Hepatocyte (in vitro differentiated cells and primary cell): Measurements from ENCODE around the gene TMCC1.

GRCh38 chr3:129624236-129624757, 17.8 kb upstream of the PLXND1 start:
- RAMPAGE, long total RNA = no peak
- RRBS = no CpG with 5 or more reads among the region's 10 CpGs

GRCh38 chr3:129780621-129781148, 112.8 kb downstream of the TMCC1 start:
- RAMPAGE, long total RNA = no peak
- RRBS = no CpG with 5 or more reads among the region's 1 CpG

GRCh38 chr3:129893261-129894300, at the start of gene TMCC1:
Gene TMCC1, minus strand, starts transcription at chr3:129893711.
- RAMPAGE, long total RNA = start-site peak on the plus strand at chr3:129893846-129893939, 17 and 8 reads in 2 replicates
- RRBS = 1% methylated on average over 37 of the region's 105 CpGs

DNA sequence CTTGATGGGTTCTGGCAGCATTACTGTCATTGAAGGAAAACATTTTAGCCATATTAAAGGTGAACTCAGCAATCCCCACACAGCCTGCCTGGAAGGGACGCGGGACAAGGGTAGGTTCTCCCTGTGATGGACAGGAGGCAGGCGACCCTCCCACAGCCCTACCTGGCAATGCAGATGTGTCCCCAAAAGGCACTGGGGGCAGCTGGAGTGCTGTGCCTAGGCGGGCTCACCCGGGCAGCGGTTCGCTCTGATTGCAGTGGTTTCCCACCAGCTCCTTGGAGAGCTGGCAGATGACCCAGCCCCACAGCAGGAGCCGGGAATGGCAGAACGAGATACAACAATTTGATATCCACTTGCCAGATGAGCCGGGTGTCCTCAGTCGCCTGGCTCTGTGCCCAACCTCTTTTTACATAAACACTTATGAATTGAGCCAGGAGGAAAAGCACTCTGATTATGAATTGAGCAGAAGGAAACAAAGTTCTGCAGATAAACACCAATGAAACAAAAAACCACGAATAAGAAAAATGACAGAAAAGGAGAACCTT, 38.1 kb downstream of the ALG1L2 start:
- RAMPAGE, long total RNA = no peak
- RRBS = 81% methylated on average over 3 of the region's 12 CpGs

- RAMPAGE, long total RNA = no peak
- RRBS = 3% methylated on average over 7 of the region's 14 CpGs
Measured at GRCh38 chr3:131027005-131027558, 405 bp downstream of the NEK11 start.

DNA sequence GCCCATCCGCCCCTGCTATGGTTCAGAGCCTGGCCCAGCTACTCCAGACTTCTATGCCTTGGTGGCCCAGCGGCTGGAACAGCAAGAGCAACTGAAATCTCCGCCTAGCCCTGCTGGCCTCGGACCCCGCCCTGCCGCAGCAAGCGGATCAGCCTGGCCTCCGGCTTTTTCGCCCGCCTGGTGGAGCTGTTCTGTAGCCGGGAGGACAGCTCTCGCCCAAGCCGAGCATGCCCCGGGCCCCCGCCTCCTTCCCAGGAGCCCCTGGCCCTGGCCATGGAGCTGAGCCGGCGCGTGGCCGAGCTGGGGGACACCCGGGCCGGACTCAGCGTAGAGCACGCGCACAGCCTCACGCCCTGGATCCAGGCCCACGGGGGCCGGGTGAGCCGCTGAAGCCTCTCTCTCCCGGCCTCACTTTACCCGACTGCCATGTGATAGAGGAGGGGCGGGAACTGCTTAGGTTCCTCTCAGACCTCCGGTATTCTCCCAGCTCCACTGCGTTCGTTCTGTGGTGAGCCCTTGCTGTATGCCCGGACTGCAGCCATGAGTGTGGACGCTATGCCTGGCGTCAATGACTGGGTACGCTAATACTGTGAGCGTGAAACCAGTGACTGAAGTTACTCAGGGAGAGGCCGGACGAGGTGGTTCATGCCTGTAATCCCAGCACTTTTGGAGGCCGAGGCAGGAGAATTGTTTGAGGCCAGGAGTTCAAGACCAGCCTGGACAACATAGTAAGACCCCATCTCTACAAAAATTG, 24.2 kb upstream of the MRPL3 start:
- RAMPAGE, long total RNA = no peak
- RRBS = 21% methylated on average over 14 of the region's 42 CpGs

- RAMPAGE, long total RNA = no peak
- RRBS = no CpG with 5 or more reads among the region's 23 CpGs
Measured at GRCh38 chr3:132417818-132418525, 670 bp downstream of the DNAJC13 start.

DNA sequence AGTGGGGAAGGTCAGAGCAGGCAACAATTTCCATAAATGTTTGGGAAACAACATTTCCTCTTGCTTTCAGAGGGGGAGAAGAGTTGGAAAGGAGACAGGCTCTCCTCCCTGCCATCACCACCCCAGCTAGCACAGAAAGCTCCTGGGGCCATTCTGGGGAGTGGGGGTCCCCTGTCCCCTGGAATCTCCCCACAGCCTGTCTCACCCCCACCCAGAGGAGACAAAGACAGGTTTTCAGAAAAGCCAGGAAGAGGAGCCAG, 3.7 kb downstream of the BFSP2 start:
- RAMPAGE, long total RNA = no peak

DNA sequence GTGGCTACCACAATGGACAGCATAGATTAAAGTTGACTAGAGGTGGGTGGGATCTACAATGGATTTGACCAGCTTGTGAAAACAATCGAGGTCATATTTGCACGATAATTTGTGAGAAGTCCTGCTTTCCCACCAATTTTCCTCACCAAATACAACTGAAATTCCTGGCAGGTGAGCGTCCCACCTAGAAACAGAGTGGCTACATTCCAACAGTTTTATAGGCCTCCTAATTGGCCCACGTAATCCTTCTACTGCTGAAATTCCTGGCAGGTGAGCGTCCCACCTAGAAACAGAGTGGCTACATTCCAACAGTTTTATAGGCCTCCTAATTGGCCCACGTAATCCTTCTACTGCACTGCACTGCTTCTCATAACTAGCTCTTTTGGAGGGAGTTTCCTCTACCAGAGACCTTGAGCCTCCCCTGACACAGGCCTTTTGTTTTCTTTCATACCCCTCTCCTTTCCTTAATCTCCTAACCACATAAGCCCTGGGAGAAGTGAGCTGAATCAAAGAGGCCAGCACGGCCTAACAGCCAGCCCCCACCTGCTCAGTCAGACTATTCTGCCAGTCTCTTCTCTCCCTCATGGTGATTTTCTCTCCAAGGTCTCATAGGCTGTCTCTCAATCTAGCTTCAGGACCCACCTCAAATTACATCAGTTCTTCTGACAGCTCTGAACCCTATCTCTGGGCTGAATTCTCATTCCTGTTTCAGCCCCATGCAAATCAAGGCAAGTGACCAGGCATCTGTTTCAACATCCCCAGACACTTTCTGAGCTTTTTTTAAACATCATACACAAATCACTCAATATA, 80.3 kb downstream of the BFSP2 start:
- RAMPAGE, long total RNA = no peak
- RRBS = no CpG with 5 or more reads among the region's 7 CpGs

GRCh38 chr3:133535732-133536325, 37.7 kb upstream of the CDV3 start:
- RAMPAGE, long total RNA = no peak
- RRBS = no CpG with 5 or more reads among the region's 2 CpGs

DNA sequence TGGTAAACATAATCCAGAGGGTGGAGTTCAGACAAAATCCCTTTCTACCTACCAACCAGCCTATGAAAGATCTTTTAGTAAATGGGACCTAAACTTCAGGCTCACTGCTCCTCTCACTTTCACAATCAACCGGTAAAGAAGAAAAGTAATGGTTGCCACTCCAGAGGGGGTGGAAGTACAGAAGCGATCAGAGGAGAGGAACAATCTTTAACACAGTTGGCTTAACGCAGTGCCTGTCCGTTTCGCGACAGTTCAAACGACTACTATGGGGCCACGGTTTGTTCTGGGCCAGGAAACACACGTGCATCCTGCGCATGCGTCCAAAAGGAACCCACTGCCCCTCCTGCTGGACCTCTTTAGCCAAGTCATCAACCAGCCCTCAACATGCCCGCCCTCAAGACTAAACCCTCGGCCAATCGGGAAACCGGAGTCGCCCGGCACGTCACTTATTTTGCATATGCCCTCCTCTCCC, 499 bp upstream of the CDV3 start:
- RAMPAGE, long total RNA = no peak
- RRBS = no CpG with 5 or more reads among the region's 18 CpGs

DNA sequence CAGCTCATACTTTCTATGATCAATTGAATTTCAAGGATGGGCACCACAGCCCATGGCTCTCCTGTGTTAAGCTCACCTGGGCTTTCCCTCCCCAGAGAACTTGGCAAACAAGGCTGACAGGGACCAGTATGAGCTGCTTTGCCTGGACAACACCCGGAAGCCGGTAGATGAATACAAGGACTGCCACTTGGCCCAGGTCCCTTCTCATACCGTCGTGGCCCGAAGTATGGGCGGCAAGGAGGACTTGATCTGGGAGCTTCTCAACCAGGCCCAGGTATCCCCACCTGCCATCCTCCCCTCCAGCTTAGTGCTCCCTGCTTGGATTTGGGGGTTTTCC, 10.5 kb downstream of the TF start:
- RAMPAGE, long total RNA = no peak
- RRBS = no CpG with 5 or more reads among the region's 6 CpGs

- RAMPAGE, long total RNA = no peak
- RRBS = no CpG with 5 or more reads among the region's 2 CpGs
Measured at GRCh38 chr3:133760911-133761389, 14.8 kb downstream of the TF start.

GRCh38 chr3:133992443-133992802, 37.3 kb downstream of the SLCO2A1 start:
- RAMPAGE, long total RNA = no peak
- RRBS = no CpG with 5 or more reads among the region's 3 CpGs

- RAMPAGE, long total RNA = no peak
- RRBS = no CpG with 5 or more reads among the region's 4 CpGs
Measured at GRCh38 chr3:134052340-134052657, 22.6 kb upstream of the SLCO2A1 start.

DNA sequence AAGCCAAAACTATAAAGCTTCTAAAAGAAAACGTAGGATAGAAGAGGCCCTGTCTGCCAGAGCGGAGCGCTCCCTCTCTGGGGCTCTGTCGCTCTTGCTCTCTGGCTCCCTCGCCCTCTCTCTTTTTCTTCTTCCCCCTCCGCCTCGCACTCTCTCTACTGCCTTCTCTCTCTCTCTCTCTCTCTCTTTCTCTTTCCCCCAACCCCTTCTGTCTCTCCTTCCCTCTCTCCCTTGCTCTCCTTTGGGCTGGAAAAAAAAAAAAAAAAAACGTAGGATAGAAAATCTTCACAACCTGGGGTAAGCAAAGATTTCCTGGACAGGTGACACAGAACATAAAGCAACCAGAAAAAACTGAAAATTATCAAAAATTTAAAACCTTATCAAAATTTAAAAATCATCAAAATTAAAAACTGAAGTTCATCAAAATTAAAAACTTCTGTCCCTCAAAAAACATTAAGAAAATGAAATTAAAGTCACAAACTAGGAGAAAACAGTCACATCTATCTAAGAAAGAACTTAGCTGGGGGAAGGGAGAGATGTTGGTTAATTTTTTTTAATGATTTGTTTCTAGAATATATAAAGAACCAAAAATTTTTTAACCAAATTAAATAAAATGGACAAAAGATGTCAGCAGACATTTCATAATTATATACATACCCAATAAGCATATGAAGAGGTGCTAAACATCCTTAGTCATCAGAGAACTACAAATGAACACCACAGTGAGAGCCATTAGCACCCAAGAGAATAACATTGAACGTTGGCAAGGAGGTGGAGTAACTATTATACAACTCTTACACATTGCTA, 21.3 kb downstream of the RYK start:
- RAMPAGE, long total RNA = no peak
- RRBS = no CpG with 5 or more reads among the region's 9 CpGs

- RAMPAGE, long total RNA = no peak
- RRBS = no CpG with 5 or more reads among the region's 1 CpG
Measured at GRCh38 chr3:134394264-134394714, 20.0 kb upstream of the AMOTL2 start.

GRCh38 chr3:134659655-134660016, 8.8 kb upstream of the KY start:
- RAMPAGE, long total RNA = no peak
- RRBS = no CpG with 5 or more reads among the region's 10 CpGs

- RAMPAGE, long total RNA = no peak
- RRBS = no CpG with 5 or more reads among the region's 7 CpGs
Measured at GRCh38 chr3:134666409-134666961, 15.7 kb upstream of the KY start.

DNA sequence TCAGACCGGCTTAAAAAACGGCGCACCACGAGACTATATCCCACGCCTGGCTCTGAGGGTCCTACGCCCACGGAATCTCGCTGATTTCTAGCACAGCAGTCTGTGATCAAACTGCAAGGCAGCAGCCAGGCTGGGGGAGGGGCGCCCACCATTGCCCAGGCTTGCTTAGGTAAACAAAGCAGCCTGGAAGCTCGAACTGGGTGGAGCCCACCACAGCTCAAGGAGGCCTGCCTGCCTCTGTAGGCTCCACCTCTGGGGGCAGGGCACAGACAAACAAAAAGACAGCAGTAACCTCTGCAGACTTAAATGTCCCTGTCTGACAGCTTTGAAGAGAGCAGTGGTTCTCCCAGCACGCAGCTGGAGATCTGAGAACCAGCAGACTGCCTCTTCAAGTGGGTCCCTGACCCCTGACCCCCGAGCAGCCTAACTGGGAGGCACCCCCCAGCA, 306.6 kb upstream of the PPP2R3A start:
- RAMPAGE, long total RNA = no peak
- RRBS = no CpG with 5 or more reads among the region's 12 CpGs